LHCN-M2 (cell line): ENCODE data around the genes SYT11 and KHDC4.

DNA sequence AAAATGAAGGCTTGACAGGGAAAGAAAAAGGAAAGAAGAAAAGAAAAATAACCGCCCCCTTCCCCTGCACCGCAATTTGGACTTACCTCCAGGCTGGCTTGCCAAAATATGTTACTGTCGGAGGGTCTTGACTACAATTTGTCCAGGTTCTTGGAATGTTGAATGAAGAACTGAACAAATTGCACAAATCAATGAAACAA is 29.4 kb downstream of the YY1AP1 start:
- RAMPAGE, long total RNA = no peak

DNA sequence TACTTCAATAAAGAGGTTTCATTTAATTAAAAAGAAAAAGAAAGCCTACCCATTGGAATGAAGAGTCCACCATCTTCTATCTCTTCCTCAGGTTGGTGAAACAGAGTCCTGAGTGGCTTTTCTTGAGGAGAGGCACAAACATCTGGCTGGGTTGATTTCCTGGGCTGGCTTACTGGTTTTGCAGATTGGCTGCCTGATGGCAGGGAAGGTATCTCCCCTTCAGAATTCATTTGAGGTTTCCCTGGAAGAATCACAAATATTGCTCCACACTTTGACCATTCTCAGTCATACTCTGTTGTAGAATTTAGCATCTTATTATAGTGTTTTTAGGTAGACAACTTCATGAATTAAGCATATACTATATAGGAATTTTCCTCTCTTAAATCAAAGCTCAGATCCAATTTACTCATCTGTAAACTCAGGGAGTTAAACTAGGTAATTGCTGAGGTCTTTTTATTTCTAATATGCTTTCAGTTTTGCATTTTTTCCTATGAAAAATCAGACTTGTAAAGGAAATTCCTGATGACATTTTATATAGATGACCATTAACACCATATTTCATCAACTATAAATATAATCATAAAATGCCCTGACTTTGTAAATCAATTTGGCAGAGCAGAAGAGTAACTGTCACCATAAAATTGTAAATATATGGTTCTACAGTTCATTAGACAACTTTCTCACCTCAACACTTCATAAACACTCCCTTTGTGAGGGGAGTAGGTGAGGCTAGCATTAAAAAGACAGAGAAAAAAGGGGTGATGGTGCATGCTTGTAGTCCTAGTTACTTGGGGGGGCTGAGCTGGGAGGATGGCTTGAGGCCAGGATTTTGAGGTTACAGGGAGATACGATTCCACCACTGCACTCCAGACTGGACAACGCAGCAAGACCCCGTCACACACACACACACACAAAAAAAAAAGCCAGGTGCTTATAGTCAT is 30.0 kb downstream of the GON4L start:
- RAMPAGE, long total RNA = no peak

- RAMPAGE, long total RNA = start-site peak on the plus strand at chr1:155859502-155859570, 36 reads
Observed at GRCh38 chr1:155858954-155859930, at the start of gene SYT11. Gene SYT11 (plus strand): TSS chr1:155859567.

DNA sequence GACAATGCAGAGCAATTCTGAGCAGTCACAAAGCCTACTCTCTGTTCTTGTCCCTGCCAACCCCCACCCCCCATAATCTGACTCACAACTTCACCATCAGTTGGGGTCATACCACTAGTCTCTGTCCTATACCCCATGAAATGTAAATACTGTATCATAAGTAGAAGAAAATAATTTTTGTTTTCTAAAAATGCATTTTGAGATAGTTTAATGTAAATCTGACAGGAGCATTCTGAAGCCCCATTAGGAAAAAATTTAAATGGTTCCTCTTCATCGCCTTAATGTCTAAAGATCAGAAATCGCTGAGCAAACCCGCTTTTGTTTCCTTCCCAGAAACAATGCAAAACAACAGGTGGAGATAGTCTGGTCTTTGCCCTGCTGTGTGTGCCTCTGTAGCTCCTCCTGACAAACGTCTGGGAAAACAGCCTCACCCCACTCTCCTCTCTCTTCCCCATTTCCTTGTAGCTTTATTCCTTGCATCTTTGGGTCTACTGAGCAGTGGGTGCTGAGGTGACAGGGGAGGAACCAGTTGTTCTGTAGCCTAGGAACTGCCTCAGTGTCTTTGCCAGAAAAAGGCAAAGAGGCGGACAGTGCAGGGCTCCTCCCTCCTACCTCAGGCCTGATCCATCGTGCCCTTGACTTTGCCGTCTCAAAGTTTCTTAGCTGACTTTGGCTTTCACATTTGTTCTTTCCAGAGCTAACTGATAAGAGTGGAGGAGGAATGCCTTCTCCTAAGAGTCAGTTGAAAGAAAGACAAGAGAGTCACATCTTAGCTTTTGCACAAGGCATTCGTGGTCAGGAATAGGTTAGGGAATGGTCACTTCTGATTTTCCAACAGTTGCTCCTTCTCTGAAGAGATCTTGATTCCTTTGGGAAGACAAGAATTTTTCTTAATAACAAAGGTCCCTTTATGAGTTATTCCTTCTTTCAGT is 24.7 kb downstream of the SYT11 start:
- RAMPAGE, long total RNA = no peak

DNA sequence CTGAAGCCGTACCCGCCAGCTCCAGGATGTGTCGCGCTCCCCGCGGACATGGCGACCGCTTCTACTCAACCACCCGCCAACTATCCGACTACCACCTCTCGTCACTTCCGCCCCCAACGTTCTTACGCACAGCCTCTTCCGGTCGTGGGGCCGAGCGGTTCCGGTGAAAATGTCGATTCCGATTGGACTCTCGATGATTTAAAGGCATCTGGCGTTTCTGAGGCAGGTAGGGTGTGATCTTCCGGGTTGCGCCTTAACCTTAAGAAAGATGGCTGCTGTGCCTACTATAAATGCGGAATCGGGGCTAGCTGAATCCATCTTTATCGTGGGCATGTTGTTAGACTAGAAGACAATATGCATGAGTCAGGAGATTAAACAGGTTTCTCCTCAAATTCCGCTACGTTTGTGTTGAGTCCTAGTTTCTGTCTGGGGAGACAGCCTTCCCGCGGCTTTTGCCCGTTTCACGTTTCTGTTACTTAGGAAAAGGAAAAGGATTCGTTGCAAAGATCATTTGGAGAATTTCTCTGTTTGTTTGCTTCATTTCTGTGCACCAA is at the start of gene KHDC4:
TSS of gene KHDC4 (minus strand) at position 90 of the 554 bp plus-strand sequence.
- RAMPAGE, long total RNA = no peak

- RAMPAGE, long total RNA = no peak
Observed at GRCh38 chr1:155970120-155971435, 7.8 kb downstream of the ARHGEF2 start.

GRCh38 chr1:156003333-156003924 is 17.3 kb downstream of the SSR2 start:
- RAMPAGE, long total RNA = no peak

DNA sequence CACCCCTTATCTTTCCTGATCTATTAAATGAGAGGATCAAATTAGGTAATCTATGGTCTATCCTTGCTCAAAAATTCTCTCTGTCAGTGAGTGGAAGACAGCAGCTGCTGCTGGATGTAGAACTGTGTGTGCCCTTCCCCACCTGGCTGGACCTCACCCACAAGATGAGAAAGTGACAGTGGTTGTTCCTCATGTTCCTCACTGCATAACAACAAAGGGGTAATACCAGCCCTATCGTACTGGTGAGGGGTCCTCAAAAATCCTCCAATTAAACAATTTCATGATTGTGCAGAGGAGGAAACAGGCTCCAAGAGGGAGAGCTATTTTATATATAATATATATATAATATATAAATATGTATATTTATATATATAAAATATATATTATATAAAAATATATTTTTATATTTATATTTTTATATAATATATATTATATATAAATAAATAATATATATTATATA is 16.8 kb downstream of the SSR2 start:
- RAMPAGE, long total RNA = no peak

- RAMPAGE, long total RNA = no peak
Observed at GRCh38 chr1:156011192-156011445, 9.6 kb downstream of the SSR2 start.

GRCh38 chr1:156054482-156054706 is 188 bp upstream of the LAMTOR2 start:
- RAMPAGE, long total RNA = no peak

- RAMPAGE, long total RNA = no peak
Observed at GRCh38 chr1:156096966-156097580, 14.8 kb upstream of the MEX3A start.

DNA sequence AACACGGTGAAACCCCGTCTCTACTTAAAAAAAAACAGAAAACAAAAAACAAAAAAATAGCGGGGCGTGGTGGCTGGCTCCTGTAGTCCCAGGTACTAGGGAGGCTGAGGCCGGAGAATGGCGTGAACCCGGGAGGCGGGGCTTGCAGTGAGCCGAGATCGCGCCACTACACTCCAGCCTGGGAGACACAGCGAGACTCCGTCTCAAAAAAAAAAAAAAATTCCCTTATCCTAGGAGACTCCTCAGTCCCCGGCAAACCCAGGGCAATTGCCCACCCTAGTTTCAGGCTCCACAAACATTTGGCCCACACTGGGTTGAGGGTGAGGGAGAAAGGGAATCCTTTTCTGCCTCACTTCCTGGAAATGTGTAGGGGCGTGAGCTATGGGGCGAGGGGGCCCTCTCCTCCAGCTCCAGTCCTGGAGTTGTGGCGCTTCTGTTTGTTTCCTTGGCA is 8.6 kb upstream of the LMNA start:
- RAMPAGE, long total RNA = no peak

DNA sequence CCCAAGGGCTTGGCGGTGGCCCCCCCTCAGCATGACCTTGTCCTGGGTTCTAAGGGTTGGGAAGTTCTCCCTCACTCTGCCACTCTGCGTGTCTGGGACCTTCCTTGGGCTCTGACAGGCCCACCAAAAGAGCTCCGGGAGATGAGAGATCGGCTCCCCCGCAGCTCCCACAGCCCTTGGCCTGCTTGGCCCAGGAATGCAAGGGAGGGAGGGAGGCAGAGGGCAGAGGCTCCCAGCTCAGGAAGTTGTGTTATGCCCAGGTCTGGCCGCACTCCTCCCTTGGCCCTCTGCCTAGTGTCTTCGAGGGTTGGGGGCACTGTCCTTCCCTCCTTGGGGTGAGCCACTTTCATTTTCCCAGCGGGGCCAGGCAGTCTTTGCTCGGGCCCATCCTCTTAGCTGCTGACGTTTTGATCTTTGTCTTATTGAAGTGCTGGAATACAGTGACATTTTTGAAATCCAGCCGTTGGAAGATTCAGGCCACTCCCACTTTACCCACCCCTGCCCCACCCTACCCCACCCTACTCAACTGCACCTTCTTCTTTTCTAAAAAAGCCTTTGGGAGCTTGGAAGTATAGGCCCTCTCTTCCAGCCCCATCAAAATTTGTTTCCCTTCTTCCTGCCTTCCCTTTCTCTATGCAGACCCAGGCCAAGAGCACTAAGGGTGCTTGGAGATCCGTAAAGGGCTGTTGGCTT is 1.5 kb downstream of the LMNA start:
- RAMPAGE, long total RNA = no peak

DNA sequence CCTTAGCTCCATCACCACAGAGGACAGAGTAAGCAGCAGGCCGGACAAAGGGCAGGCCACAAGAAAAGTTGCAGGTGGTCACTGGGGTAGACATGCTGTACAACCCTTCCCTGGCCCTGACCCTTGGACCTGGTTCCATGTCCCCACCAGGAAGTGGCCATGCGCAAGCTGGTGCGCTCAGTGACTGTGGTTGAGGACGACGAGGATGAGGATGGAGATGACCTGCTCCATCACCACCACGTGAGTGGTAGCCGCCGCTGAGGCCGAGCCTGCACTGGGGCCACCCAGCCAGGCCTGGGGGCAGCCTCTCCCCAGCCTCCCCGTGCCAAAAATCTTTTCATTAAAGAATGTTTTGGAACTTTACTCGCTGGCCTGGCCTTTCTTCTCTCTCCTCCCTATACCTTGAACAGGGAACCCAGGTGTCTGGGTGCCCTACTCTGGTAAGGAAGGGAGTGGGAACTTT is 15.8 kb upstream of the SEMA4A start:
- RAMPAGE, long total RNA = no peak

DNA sequence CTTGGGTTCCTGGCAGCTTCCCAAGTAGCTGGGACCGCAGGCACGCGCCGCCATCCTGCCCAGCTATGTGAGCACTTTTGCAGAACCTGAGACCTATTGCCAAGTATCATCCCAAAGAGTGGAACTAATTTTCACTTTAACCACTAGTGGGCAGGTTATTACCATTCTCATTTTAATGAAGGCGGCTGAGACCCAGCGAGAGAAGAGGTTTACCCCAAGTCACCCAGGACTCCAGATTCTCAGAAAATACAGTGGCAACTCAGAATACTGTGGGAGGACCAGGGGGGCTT is 7.4 kb upstream of the SEMA4A start:
- RAMPAGE, long total RNA = no peak

DNA sequence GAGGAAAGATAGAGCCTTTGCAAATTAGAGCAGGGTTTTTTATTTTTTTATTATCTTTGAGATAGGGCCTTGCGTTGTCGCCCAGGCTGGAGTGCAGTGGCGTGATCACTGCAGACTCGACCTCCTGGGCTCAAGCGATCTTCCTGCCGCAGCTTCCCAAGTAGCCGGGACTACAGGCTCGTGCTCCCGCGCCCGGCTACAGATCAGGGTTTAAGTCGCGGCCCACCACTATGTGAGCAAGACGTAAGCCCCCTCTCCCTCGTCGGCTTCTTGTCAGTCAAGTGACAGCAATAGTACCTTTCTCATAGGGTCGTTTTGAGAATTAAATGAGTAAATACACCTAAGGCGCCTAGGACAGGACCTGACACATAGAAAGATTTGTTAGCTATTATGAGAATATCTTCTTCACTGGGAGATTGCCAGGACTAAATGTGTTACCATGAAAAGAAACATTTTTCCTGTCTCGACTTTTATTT is 663 bp downstream of the PMF1 start:
- RAMPAGE, long total RNA = no peak

GRCh38 chr1:156281676-156282074 is 950 bp downstream of the SMG5 start:
- RAMPAGE, long total RNA = no peak

- RAMPAGE, long total RNA = no peak
Observed at GRCh38 chr1:156379450-156379858, 10.4 kb downstream of the RHBG start.

- RAMPAGE, long total RNA = no peak
Observed at GRCh38 chr1:156455208-156455796, 45.3 kb downstream of the MEF2D start.

DNA sequence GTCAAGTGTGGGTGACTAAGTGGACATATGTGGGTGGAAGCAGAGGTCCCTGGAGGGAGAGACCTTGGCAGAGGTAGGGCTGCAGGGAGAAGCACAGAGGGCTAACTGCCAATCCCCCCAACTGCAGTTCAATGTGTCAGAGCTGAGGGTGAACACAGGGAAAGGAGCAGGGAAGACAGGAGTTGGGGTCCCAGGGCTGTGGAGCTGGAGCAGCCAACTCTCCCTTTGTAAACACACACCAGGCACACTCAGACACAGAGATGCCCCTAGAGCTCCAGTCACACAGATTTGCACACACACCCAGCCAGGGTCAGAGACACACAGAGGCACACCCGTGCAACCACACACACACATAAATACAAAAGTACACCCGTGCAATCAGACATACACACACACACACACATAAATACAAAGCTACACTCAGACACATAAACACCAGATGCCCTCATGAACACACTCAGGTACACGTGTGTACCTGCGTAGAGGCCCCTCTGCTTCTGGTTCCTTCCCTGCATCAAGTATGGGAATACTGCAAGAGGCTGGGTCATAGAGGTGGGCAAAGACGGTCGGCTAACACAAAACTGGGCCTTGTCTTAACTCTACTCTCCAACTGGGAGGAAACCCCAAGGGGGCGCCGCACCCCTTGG is 35.2 kb downstream of the MEF2D start:
- RAMPAGE, long total RNA = no peak